Pulmonary lymph node (tissue), 1 donor: Measurements from ENCODE around the genes CD79A and ARHGEF1.

- PRO-cap: no peak
Measured at GRCh38 chr19:41321449-41322354, 11.7 kb downstream of the CCDC97 start.

DNA sequence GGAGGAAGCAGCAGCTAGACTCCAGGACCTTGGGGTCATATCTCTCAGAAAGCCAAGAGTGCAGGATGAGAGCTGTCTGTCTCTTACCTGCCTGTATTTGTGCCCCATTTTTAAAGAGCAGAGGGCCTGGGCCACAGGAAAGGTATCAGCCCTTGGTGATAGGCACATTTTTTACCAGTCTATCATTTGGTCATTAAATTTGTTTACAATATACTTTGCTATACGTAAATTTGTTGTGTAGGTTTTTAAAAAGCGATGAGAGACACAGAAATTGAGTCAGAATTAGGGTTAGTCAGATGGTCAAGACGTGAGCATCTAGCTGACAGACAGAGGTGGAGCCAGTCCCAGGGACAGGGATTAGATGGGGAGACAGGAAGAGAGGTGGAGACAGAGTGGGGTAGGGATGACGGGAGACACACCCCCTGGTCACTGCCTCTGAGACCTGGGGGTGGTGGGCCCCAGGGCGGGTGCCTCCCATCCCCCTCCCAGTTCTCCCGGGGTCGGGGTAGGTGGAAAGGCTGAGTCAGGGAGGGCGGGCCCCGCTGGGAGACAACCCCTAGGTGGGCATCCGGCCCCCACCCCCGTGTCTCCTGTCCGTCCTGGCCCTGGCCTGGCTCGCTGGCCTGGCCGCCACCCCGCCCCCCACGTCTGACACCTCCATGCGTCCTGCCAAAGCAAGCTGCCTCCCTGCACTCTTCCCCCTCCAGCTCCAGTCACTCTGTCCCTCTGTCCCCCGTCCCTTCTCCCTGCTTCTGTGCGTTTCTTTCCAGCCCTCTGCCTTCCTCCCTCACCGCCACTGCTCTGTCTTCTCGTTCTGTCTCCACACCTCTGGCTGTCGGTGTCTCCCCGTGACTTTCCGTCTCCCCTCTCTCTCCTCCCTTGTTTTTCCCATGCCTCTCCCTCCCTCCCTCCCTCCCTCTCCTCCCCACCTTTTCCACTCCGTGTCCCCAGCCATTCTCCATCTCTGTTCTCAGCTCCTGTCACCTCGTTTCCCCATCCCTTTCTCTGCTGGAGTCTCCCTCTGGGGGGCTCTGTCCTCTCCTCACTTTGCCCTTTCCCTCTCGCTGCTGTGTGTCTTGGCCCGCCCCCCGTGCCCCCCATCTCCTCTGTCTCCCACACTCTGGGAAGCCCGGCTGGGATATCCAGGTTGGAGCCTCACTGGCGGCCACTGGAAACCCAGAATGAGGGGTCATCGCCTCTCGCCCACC, 15.1 kb downstream of the CCDC97 start:
- PRO-cap: unidirectional peak, plus-strand start at position 390 of the sequence

DNA sequence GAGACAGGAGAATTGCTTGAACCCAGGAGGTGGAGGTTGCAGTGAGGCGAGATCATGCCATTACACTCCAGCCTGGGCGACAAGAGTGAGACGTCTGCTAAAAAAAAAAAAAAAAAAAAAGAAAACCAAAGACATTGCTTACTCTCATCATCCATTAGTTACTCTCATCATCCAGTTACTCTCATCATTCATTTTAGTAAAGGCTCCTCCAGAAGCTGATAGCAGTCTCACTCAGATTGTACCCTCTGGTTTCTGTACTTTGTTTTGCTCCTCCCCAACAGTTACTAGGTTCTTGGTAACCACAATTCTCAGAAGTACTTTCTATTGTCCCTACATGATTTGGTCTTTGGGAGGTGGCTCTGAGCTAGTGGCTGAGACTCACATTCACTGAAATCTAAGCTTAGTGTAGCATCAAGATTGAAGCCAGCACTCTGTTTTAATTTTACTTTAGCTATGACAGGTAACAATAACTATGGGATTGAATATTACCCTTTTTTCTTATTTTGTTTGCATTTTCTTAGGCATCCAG, 14.3 kb downstream of the ERICH4 start:
- PRO-cap: no peak

DNA sequence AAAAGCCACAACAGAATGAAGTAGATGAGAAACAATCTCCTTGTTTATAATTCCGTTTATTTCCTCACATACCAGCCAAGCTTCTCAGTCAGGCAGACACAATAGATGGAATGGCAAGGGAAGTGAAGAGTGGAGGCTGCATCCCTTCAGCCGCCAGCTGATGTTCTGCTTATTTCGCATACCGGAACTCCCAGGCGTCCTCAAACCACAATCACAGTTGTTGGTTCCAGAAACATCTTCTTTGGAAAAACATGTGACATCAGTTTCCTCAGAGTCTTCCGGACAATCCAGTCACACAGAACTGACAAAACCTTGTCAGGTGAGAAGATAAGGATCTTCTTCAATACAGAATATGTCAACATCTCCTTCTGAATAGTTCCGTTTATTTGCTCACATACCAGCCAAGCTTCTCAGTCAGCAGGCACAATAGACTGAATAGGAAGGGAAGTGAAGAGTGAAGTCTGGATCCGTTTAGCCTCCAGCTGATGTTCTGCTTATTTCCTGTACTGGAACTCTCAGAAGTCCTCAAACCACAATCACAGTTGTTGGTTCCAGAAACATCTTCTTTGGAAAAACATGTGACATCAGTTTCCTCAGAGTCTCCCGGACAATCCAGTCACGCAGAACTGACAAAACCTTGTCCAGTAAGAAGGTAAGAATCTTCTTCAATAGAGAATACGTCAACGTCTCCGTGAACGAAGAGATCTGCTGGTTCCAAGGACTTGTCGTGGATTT, 45.1 kb upstream of the CEACAM21 start:
- PRO-cap: no peak

DNA sequence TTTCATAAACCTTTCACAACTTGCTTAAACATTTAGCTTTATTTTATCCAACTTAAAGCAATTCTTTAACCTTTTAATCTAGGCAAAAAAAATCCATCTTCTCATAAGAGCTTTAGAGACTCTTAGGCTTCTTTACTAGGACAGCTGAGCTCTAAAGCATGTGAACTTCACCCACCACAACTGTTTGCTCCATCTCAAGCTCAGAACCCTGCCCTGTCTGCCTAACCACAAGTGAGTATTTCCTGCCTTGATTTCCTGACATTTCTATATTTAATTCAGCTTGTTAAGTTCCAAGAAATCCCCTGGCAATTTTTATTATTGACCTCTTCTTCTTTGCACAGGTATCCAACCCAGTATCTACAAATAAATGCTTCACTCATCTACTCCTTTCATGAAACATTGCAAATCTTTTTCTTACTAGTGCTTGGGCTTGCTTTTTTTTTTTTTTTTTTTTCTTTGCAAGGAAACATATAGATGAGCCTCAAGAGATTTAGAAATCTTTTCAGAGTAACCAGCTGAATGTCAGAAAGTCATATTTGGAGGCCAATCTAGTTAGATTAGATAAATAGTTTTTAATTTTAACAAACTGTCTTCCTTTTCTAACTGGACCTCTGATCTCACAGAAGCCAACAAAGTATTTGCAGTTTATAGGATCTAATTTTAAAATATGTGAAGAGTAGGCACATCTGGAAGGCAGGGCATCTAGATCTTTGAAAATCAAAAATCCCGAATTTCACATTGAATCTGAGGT, 20.9 kb upstream of the CEACAM21 start:
- PRO-cap: unidirectional peak, minus-strand start at position 182 of the sequence

GRCh38 chr19:41623124-41623669, 3.7 kb downstream of the CEACAM4 start:
- PRO-cap: unidirectional peak, plus-strand start at chr19:41623573

- PRO-cap: no peak
Measured at GRCh38 chr19:41709430-41709906, 1.0 kb downstream of the CEACAM5 start.

- PRO-cap: no peak
Measured at GRCh38 chr19:41744543-41744909, 10.8 kb upstream of the CEACAM6 start.

- PRO-cap: no peak
Measured at GRCh38 chr19:41862492-41863676, 2.8 kb downstream of the RPS19 start.

- PRO-cap: bidirectional peak, plus-strand start at chr19:41877024, minus-strand start at chr19:41876973; bidirectional peak, plus-strand start at chr19:41877733, minus-strand start at chr19:41877650
Measured at GRCh38 chr19:41876747-41877898, at the start of gene CD79A. CD79A (plus strand) TSS chr19:41877279.

DNA sequence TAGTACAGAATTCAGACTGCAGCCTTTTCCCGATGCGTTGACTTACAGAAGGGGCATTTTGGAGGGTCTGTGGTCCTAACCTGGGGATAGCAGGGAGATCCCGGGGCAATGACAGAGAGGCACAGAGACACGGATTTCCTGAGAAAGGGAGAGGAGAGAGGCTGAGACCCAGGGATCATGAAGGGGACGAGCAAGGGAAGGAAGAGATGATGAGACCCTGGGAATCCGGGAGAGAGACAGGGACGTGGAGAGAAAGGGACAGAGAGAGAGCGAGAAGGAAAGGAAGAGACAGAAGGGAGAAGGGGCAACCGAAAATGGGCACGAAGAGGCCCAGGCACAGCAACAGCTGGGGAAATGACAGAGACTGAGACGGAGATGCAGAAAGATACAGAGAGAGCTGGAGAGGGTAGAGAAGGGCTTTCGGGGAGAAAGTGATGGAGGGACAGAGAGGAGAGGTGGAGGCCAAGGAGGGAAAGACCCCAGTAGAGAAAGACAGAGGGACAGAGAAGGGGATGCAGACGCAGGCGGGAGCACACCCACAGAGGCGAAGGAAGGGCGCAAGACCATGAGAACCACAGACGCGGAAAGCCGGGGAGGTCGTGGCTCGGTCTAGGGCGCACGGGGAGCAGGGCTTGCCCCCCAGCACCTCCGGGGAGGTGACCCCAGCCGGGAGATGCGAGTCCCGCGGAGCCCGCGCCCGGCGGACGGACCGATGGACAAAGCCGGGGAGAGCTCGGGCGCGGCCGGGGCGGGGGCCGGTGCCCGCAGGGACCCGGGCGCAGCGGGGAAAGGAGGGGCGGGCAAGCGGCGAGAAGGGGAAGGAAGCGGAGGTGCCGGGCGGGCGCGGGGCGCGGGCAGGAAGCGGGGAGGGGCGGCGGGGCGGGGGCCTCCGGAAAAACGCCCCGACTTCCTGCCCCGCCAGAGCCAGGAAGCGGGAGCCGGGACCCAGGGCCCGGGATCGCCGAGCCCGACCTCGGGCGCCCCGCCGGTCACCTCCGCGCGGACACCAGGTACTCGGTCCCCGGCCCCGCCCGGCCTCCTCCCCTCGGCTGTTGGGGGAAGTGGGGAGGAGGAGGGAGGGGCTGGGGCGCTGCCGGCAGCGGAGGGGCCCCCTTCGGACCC, at the start of gene ARHGEF1:
Gene ARHGEF1 (plus strand): TSS at position 905 of the 1,122 bp plus-strand sequence.
- PRO-cap: bidirectional peak, plus-strand start at position 921 of the sequence, minus-strand start at position 774 of the sequence

- PRO-cap: no peak
Measured at GRCh38 chr19:41883402-41883646, 340 bp downstream of the ARHGEF1 start.

DNA sequence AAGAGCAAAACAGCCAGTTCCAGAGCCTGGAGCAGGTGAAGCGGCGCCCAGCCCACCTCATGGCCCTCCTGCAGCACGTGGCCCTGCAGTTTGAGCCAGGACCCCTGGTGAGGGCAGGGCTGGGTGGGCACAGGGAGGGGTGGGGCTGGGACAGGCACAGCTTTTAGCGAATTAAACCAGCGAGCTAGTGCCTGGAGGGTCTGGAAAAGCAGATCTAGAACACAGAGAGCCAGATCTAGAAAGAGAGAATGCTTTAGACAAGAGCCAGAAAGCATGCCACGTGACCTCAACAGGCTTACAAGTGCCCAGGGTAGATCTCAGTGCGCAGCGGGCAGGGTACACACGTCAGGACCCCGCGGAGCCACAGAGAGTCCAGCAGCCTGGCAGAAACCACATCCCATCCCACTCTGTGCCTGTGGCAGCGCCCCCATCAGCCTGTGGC, 5.8 kb downstream of the ARHGEF1 start:
- PRO-cap: no peak

DNA sequence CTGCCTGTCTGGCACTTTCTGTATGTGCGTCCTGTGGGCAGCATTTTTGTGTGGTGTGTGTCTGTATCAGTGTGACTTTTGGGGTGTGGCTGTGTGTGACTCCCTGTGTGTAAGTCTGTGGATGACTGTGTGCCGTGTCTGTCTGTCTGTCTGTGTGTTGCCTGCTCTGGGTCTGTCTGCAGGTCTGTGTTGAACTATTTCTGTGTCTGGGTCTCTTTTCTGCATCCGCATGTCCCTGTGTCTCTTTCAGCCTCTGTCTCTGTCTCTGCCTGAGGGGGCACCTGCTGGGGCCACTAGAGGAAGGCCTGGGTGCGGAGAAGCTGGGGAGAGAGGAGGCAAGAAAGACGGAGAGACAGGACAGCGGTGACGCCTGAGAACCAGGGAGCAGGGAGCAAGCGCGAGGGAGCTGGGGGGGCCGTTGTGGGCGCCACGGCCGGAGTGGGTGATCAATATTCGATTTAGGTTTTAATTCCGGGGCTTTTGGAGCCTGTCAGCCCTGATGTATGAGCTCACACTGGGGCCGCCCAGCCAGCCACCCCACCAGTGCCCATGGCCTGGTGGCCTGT, 8.5 kb upstream of the ERFL start:
- PRO-cap: no peak

DNA sequence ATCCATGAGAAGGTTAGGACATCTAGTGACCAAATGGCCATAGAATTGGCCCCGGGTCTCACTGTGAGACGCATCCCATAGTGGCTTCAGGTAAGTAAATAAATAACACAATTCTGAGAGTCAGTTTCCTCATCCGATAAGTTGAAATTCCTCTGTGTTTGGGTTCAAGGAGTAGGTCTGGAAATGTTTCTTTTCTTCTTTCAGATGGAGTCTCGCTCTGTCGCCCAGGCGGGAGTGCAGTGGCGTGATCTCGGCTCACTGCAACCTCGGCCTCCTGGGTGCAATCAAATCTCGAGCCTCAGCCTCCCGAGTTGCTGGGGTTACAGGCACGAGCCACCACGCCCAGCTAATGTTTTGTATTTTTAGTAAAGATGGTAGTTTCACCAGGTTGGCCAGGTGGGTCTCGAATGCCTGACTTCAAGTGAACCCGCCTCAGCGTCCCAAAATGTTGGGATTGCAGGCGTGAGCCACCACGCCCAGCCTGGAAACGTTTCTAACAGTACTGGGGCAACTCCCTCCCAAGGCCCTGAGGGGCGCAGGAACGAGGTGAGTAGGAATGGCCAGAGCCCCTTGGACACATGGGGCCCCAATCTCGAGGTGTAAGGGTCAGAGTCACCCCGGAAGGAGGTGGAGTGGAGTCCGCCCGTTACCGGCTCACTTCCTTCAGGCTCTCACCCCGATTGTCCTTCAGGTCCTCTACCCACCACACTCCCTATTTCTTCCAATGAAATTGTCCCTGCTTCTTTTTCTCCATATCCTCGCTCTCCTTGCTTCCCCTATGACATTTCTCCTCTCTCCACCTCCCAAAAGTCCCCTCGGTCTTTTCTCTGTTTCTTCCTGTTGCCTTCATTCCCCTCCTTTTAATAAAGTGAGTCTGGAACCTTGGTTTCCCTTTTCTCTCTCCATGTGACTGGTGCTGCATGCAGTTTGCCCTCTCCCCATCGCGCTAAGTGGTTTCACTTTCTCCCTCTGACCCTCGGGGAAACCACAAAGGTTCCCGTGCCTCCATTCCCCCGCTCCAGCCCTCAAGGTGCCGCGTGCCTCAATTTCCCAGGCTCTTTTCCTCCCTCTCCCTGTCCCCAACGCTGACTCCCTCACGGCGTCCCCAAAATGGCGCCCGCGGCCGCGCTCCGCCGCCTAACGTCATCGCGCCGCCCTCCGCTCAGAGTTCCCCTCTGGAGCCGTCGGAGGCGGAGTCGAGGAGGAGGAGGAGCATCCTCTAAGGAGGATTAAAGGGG, 846 bp upstream of the ZNF574 start:
- PRO-cap: bidirectional peak, plus-strand start outside the sequence, minus-strand start at position 1,142 of the sequence

- PRO-cap: no peak
Measured at GRCh38 chr19:42090679-42091624, 15.0 kb downstream of the ZNF574 start.

DNA sequence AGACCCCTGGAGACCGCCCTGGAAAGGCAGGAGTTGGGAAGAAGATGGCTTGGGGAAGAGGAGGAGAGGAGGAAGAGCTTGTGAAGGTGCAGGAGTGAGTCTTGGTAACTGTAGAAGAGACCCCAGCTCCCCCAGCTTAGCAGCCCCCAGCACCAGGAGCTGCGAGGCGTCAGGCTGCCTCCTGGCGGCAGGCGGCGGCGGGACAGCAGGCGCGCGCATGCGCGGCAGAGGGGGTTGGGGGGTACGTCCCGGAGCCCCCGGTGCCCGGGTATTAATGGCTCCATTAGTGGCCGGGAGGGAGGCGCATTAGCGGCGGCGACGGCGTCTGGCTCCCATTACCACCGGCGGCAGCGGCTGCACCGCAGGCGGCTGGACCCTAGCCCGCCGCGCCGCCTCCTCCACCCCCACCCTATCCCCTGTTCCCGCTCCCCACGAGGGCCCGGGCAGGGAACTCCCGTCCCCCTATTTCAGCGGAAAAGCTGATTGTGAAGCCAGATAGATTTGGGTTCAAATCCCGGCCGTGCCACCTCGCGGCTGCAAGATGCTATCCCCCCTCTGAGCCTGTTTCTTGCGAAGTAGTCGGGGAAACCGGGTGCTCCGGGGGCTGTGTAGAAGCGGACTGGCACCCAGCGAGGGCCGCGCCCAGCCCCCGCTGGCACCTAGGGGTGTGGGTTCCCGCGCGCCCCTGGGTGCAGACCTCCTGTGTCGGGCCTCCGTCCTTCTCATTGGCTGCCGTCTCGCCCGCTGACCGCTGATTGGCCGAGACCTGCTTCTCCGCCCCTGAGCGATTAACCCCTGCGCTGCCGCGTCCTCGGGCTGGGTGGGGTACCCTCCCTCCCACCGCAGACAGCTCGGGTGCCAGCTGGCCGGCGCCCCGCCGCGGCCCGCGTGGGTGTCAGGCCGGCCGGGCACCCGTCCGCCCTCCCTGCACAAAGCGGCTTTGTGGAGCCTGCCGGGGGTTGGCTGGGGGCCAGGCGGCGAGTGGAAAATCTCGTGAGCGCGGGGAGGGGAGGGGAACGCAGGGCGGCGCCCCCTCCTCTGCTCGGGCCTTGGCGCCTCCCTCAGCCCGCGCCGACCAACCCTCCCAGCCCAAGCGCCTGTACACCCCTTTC, 11.1 kb downstream of the CIC start:
- PRO-cap: unidirectional peak, plus-strand start at position 286 of the sequence; bidirectional peak, plus-strand start at position 845 of the sequence, minus-strand start at position 661 of the sequence; bidirectional peak, plus-strand start at position 1,064 of the sequence, minus-strand start at position 942 of the sequence

DNA sequence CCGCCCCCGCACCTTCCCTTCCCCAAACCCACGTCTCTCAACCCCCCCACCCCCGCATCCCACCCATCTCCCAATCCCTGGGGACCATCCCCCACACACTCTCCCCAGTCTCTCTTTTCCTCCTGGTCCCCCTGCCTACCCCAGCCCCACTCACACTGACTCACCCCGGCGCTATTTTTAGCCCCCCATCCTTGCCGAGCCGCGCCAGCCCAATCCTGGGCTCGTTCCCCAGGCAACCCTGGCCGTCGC, 11.7 kb downstream of the CIC start:
- PRO-cap: bidirectional peak, plus-strand start outside the sequence, minus-strand start at position 152 of the sequence

DNA sequence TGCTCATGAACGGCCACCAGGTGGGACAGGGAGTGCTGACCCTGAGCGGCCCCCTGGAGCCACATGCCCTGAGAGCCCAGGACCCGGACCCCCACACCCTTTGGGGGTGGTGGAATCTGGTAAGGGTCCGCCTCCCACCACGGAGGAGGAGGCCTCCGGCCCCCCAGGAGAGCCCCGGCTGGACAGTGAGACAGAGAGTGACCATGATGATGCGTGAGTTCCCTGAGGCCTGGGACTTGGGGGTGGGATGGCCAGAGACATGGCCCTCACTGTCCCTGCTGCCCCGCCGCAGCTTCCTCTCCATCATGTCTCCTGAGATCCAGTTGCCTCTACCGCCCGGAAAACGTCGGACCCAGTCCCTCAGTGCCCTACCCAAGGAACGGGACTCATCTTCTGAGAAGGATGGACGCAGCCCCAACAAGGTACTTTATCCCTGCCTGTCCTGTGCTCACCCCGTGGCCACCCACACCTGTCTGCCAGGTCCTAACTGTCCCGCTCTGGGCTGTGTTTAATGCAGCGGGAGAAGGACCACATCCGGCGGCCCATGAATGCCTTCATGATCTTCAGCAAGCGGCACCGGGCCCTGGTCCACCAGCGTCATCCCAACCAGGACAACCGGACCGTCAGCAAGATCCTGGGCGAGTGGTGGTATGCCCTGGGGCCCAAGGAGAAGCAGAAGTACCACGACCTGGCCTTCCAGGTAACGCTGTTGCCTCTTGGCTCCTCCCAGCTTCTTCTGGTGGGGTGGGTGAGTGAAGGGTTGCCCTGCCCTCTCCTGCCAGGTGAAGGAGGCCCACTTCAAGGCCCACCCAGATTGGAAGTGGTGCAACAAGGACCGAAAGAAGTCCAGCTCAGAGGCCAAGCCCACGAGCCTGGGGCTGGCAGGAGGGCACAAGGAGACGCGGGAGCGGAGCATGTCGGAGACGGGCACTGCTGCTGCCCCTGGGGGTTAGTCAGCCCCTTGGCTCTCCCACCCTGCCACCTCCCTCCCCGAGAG, 14.6 kb upstream of the PRR19 start:
- PRO-cap: no peak

- PRO-cap: no peak
Measured at GRCh38 chr19:42326016-42326643, 695 bp downstream of the MEGF8 start.